Renal cortical epithelial cell (primary cell): ENCODE measurements around a stretch of chr10.

DNA sequence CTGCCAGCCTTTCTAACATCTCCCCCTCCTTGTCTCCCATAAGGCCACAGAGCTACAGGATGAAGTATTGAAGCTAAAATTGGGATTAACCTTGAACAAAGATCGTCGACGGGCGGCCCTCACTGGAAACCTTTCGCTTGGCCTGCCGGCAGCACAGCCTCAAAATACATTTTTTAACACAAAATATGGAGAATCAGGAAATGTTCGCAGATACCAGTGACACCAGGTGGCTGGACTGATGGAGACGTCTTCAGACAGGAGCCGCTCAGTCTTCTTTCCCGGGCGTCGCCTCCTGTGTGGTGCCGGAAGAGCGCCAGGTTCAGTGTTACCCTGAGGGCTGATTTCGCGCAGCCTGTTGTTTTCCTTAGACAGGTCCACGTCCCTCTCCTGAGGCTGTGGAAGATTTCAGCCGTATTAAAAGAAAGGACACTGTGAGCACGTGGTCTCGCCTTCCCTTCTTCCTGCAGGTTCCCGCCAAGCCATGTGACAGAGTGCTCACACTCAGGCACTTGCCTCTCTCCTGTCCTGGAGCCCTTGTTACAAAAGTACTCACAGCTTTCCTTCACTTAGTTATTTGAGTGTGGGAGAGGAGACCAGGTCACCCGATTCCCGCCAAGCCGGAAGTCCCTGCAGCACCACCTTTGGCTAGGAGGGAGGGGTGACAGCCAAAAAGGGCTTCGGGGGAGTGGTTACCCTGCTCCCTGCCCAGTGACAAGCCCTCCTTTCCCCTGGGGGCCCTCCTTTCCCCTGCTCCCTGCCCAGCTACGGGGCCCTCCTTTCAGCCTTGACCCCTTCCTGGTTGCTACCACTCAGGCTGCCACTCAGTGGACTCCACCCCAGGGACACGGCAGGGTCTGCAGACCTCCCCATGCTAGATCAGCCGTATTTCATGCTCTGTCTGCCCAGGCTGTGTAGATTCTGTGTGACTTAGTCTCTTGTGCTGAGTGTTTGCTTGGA lies 21.7 kb upstream of the PWWP2B start:
- RRBS, result 83% methylated on average over 1 of the region's 28 CpGs

DNA sequence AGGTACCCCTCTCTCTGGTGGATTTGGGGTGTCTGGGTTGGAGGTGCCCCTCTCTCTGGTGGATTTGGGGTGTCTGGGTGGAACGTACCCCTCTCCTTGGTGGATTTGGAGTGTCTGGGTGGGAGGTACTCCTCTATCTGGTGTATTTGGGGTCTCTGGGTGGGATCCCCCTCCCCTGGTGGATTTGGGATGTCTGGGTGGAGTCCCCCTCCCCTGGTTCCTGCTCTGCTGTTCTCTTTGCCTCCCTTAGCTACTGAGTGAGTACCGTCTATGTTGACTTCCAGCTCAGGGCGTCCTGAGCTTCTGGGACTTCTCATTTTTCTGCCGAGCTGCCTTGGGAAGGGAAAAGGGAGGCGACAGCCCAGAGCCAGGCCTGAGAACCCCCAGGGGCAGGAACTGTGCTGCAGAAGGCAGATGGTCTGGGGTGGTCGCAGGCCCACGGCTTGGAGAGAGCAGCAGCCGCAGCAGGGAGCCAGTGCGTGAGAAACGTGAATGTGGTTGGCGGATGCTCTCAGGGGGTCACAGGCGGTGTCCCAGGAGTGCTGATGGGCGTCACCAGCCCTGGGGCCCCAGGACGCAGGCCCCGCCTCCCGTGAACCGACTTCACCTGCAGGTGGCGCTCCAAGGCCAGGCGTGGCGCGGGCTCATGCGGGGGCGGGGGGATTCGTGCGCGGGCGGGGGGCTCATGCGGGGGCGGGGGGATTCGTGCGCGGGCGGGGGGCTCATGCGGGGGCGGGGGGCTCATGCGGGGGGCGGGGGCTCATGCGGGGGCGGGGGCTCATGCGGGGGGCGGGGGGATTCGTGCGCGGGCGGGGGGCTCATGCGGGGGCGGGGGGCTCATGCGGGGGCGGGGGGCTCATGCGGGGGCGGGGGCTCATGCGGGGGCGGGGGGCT lies 9.2 kb upstream of the PWWP2B start:
- RRBS, result no CpG with 5 or more reads among the region's 53 CpGs

DNA sequence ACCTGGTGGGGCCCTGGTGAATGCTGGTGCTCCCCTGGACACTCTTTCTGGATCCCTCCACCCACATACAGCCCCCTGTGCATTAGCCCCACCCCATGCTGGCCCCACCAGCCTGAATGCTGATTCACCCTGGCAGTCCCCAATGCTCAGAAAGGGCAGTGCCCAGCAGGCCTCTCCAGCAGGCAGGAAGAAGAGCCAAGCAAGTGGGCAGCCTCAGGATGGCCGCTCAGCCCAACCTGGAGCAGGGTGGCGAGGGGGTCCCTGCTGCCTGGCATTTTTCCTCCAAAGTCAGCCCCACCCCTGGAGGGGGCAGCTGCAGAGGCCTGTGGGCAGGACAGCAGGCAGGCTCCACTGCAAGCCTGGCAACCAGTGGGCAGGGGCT lies 1.7 kb upstream of the PWWP2B start:
- RRBS, result no CpG with 5 or more reads among the region's 2 CpGs

- RRBS, result 88% methylated on average over 13 of the region's 22 CpGs
Measured at GRCh38 chr10:132398993-132399499, 2.0 kb downstream of the PWWP2B start.

- RRBS, result no CpG with 5 or more reads among the region's 22 CpGs
Measured at GRCh38 chr10:132401535-132402399, 4.8 kb downstream of the PWWP2B start.

DNA sequence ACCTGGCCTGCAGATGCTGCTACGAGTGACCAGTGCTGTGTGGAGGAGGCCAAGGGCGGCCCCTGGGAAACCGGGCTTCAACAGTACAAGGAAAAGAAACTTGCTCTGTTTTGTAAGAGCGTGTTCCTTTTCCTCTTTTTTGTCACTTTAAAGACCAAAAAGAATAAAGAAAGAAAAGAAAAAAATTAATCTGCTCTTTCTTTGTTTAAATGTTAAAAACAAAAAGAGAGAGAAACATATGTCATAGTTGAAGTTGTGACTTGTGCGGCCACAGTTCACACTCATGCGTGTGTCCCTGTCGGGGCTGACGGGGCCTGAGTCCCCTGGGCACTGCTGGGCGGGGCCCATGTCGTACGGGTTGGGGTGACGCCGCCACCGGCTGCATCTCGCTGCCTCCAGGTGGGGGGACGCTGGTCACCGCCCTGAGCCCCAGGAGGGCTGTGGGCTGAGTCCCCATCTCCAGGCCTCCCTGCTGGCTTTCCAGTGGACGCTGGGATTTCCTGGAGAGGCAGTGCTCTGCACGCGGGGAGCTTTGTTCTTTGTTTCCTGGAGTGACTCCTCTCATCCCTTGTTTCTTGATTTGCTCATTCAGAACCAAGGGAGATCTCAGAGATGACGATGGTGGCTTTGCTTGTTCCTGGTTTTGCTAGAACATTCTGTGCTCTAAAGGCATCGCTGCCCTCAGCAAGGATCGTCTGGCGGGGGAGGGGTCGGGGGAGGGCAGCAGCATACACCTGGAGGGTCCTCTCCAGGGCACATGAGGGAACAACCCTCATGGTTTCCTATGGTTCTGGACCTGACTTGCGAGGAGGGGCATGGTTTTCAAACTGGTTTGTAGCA lies 20.9 kb downstream of the PWWP2B start:
- RRBS, result no CpG with 5 or more reads among the region's 26 CpGs

- RRBS, result 80% methylated on average over 3 of the region's 20 CpGs
Measured at GRCh38 chr10:132422200-132422753, 25.3 kb downstream of the PWWP2B start.

DNA sequence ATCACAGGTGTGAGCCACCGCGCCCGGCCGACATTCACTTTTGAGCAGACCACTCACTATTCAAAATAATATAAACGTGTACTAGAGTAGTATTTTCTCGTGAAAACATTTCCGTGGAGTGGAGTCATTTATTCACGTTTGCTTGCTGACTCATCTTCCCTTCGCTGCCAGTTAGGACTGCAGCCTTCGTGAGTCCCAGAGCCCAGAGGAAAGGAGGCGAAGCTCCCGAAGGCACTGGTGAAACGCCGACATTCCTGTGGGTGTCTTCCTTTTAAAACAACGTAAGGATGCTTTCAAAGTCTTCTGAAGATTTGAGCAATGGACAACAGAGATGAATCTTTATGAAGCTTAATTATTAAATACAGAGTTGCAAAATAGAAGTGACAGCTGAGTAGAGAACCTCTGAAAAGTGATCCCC lies 10.9 kb upstream of the INPP5A start:
- RRBS, result no CpG with 5 or more reads among the region's 15 CpGs

DNA sequence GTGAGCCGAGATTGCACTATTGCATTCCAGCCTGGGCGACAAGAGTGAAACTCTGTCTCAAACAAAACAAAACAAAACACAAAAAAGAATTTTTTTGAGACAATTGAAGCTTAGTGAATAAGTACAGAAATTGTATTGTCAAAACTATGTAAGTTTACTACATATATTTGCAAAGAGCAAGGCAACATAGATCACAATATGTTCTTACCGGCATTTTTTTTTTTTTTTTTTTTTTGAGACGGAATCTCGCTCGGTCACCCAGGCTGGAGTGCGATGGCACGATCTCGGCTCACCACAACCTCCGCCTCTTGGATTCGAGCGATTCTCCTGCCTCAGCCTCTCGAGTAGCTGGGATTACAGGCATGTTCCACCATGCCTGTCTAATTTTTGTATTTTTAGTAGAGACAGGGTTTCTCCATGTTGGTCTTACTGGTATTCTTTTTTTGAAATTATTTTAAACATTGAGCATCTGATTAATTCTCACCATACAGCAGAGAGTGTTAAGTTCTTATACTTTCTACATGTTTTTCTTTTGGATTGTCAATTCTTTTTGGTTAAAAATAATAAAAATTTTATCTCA lies 31.2 kb downstream of the INPP5A start:
- RRBS, result no CpG with 5 or more reads among the region's 13 CpGs

GRCh38 chr10:132570518-132571038 lies 33.0 kb downstream of the INPP5A start:
- RRBS, result no CpG with 5 or more reads among the region's 17 CpGs

DNA sequence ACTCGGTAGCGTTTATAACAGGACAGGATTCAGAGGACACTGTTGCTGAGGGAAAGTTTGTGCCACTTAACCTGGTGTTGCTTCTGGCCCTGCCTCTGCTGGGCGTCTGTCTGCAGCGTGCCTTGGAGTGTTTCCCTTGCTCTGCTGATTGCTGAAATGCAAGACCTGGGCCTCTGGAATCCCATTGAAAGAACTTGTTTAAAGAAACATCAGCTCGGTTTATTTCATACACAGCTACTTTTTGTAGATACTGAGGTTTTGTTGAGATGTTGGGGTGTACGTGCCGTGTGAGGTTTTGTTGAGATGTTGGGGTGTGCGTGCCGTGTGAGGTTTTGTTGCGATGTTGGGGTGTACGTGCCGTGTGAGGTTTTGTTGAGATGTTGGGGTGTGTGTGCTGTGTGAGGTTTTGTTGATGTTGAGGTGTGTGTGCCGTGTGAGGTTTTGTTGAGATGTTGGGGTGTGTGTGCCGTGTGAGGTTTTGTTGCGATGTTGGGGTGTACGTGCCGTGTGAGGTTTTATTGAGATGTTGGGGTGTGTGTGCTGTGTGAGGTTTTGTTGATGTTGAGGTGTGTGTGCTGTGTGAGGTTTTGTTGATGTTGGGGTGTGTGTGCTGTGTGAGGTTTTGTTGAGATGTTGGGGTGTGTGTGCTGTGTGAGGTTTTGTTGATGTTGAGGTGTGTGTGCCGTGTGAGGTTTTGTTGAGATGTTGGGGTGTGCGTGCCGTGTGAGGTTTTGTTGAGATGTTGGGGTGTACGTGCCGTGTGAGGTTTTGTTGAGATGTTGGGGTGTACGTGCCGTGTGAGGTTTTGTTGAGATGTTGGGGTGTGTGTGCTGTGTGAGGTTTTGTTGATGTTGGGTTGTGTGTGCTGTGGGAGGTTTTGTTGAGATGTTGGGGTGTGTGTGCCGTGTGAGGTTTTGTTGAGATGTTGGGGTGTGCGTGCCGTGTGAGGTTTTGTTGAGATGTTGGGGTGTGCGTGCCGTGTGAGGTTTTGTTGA lies 35.4 kb downstream of the INPP5A start:
- RRBS, result no CpG with 5 or more reads among the region's 29 CpGs

DNA sequence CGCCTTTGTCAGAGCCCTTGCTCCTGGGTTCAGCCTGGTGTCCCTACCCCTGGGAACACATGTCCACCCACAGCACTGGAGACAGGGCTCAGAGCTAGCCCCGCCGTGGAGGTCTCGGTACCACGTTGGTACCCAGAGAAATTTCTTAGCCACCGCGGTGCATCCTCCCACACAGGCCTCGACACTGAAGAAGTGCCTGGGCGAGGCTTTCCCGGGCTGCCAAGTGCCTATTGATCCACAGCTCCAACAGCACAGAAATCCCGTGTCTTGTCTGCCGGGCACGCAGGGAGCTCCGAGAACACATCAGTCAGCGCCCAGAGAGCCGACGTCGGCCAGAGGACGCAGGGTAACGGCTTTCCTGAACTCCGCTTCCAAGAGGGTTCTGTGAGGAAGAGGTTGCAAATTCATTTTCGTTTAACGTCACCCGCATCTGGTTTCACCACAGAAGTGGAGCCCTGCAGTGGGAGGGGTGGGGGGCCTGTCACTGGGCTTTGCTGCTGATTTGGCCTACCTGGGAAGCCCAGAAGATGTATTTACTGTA lies 117.7 kb downstream of the INPP5A start:
- RRBS, result 95% methylated on average over 3 of the region's 24 CpGs

GRCh38 chr10:132722936-132723560 lies 62.9 kb downstream of the NKX6-2 start:
- RRBS, result no CpG with 5 or more reads among the region's 33 CpGs

DNA sequence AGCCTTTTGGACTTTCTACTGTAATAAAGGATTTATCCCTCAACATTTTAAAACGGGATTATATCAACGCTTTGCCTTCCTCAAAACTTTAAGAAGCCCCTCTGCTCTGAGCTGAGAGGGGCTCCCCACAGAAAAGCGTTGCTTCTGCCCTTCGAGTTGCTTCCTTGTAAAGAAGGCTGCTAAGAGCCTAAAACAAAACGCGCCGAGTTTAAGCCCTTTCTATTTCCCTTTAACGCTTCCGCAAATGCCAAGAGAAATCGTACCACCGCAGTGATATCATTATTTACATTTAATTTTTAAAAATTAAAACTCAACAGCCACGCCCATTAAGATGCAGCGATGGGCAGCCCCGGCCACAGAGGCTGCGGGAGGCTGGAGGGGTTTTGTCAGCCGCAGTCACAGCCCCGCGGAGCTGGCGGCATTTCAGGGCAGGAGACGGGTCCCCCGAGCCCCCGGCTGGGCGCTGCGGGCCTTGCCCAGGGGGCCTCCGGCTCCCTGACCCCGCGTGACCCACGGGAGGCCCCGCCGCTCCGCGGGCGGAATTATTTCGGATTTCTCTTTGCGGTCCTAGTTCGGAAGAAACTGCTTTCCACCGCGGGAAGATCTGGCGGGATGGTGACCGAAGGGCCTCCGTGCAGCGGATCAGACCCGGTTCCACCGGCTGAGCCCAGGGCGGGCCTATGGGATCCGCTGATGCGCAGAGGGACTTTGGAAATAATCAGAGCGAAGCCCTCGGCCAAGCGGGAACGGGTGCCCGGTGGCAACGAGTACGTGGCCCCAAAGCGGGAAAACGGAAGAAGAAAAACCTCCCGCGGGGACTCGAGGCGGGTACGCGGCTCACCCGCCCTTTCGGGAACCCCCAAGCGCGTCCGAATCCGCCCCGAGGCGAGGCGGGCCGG lies 2.0 kb downstream of the NKX6-2 start:
- RRBS, result 16% methylated on average over 12 of the region's 72 CpGs

- RRBS, result no CpG with 5 or more reads among the region's 20 CpGs
Measured at GRCh38 chr10:132912304-132913020, 29.9 kb downstream of the CFAP46 start.

GRCh38 chr10:132913021-132913573 lies 29.3 kb downstream of the CFAP46 start:
- RRBS, result 70% methylated on average over 4 of the region's 33 CpGs

GRCh38 chr10:133160714-133161131 lies 704 bp downstream of the KNDC1 start:
- RRBS, result 3% methylated on average over 11 of the region's 24 CpGs

DNA sequence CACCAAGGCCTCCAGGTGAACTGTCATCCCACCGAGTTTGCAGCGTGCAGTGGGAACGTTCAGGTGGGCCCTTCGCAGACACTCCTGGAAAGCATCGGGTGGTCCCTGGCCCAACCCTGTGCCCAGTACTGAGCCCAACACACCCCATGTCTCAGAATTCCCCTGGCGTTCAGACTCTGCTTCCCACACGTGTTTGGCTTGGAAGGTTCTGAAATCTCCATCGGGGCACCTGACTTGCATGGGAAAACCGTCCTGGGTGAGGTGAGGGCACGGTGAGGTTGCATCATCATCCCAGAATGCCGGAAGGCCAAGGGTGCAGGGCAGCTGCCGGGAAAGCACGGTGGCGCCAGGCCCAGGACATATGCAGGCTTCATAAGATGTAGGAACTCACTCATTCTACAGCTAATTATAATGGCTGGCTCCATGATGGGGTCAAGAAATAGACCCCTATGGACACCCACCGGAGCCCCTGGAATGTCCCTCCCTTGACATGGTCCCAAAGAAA lies 2.1 kb downstream of the KNDC1 start:
- RRBS, result no CpG with 5 or more reads among the region's 15 CpGs

DNA sequence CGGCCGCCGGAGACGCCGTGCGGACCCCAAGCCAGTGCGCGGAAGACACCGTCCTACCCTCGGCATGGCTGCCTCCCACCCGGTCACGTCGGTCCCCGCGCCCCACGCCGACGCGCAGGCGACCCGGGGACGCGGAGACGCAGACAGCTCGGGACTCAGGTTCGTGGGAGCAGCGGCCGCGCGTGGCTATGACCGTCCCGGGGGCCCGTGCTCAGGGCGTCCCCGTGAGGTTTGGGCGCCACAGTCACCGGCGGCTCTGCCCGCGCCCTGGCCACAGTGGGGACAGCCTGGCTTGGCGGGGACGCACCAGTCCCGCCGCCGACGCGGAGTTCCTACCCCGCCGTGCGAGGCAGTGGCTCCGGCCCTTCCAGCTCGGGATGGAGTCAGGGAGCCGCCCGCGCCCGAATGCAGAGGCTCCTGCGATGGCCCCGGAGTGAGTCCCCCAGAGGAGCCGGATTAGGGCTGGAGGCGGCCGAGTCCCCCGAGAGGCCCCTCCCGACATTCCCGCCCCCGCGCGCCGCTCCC lies 791 bp upstream of the VENTX start:
- RRBS, result 2% methylated on average over 52 of the region's 68 CpGs

DNA sequence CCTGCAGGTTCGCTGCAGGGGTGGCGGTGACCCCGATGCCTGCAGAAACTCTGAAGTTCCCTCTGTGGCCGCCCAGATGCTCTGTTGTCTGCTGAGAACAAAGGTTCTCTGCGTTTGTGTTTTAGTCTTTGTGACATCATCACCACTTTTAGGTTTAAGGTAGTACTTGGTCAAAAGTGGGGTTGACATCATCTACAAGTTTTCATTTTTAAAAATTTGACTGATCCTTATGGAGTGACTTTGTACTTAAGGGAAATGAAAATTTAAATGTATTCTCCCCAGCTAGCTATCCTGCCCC lies 920 bp downstream of the VENTX start:
- RRBS, result no CpG with 5 or more reads among the region's 5 CpGs